ENCODE measurements around the genes CEP192 and MC2R.

- RRBS, result no CpG with 5 or more reads among the region's 5 CpGs
These were observed 5.8 kb upstream of the CEP192 start for GRCh38 chr18:12985271-12985757.

DNA sequence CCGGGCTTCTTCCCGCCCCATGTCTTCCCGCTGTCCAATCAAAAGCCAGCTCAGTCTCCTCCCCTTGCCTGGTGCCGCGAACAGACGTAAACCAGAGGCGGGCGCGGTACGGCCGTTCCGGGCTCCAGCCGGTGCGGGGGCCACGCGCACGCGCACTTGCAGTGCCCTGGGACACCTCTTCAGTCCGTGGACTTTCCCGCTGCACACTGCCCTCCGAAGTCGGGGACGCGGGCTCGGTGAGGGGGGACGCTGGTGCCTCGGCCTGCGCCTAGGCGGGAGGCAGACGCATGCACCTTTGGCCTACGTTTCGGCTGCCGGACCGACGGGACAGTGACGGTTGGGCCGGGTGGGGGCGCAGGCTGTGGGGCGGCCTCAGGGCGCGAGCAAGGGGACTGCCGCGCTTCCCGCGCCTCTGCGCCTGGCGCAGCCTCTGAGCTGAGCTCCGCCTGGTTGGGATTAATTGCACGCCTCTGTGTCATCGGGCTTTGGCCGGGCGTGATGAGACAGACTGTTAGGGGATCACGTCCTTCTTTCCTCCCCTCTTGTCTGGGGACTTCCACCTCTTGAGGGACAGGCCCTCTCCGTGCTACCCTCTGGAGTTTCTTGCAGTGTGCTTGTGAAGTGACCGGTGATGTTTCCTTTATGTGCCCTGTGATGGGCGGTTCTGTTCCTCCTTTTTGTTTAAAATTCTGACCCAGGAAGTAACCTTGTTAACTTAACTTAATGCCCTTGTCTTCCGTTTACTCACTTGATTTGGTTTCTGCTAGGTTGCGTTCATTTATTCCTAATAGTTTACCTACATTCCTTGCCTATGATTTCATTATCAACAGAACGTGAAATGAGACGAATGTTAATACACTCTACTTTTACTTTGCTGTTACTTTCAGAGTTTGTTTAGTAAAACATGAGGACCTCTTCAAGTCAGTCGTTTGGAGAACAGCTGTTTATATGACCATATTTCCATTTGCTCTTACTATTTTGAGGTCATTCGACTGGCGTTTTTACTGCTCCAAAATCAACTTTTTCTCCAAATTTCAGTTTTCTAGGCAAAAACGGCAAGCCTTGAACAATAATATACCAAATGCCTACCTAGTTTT lies at the start of gene CEP192:
TSS of gene CEP192 (plus strand) at position 161 of the 1,097 bp plus-strand sequence.
- RRBS, result under 1% methylated on average over 8 of the region's 64 CpGs

- RRBS, result no CpG with 5 or more reads among the region's 12 CpGs
These were observed 32.0 kb upstream of the LDLRAD4 start for GRCh38 chr18:13186549-13187047.

GRCh38 chr18:13261655-13262199 lies 43.2 kb downstream of the LDLRAD4 start:
- RRBS, result no CpG with 5 or more reads among the region's 19 CpGs

GRCh38 chr18:13337344-13337768 lies 118.8 kb downstream of the LDLRAD4 start:
- RRBS, result no CpG with 5 or more reads among the region's 6 CpGs

GRCh38 chr18:13374673-13375334 lies 156.2 kb downstream of the LDLRAD4 start:
- RRBS, result no CpG with 5 or more reads among the region's 11 CpGs

- RRBS, result no CpG with 5 or more reads among the region's 6 CpGs
These were observed 156.7 kb downstream of the LDLRAD4 start for GRCh38 chr18:13375335-13375606.

DNA sequence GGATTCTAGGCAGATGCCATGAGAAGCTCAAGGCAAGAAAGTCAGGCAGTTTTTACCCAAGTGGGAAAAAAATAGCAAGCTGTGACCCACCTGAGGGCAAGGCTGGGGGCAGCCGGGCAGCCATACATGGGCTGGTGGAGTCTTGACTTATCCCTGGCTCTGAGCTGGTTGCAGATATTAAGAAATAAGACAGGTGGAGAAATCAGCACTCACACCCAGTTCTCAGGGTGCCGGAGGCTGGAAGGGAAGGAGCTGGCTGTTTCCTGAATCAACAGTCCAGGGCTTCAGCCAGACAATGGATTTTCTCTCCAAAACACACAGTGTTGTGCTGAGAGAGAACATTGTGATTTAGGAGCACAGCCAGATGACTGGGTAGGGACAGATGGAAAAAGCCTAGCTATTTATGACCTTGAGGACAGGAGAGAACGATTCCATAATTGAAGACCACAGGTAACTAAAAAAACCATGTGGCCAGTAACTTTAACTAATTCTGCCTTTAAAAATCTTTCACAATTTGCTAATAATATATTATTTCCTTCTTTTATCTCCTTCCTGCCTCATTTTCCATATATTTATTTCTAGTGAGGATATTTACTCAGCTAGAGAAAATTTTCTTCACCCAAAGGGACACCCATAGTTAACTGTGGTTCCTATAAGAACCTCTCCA lies 208.9 kb downstream of the LDLRAD4 start:
- RRBS, result no CpG with 5 or more reads among the region's 3 CpGs

GRCh38 chr18:13437766-13438679 lies 219.5 kb downstream of the LDLRAD4 start:
- RRBS, result no CpG with 5 or more reads among the region's 18 CpGs

DNA sequence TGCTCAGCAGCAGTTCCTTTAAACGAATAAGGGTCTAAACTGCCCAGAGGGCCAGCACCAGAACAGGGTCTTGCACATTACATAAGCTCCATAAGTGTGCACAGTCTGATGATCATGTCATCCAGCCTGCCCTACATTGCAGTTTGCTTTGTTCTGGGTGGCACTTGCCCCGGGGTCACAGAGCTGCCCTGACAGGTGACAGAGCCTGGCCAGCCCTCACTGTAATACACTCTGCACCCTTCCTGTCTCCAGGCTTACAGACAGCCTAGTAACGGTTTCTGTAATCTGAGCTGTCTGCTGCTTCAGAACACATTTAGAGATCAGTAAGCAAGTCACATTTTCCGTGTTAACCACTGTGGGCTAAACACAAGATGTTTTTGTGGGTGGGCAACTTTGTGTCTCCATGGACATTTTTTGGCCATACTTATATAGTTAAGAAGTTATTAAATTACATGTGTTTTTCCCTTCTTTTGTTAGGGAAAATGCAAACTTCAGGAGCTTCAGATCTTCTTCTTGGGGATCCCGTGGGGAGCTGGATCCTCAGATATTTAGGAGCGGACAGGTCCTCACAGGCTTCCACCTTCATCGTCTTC lies 213.2 kb downstream of the FAM210A start:
- RRBS, result no CpG with 5 or more reads among the region's 7 CpGs

GRCh38 chr18:13531571-13532078 lies 194.7 kb downstream of the FAM210A start:
- RRBS, result no CpG with 5 or more reads among the region's 5 CpGs

DNA sequence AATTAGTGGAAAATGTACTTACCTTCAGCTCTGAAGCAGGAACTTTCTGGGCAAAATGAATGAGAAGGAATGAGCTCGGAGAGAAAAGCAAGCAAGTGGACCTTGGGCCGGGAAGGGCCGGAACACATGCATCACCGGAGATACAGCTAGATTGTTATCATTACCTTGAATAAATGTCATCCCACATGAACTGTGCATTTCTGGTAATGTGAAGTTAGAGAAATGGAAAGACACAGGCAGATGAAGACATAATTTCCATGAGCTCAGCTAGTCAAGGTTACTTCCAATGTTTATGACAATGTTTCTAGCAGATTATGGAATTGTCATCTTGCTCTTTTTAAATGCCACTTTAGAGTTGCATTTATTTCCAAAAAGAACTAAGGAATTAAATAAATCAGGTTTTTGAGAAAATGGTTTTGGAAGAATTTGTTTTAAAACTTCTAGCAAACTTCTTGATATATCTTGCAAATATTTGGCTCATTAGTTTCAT lies at the start of gene MC2R:
TSS of gene MC2R (minus strand) at position 71 of the 490 bp plus-strand sequence.
- RRBS, result no CpG with 5 or more reads among the region's 4 CpGs

DNA sequence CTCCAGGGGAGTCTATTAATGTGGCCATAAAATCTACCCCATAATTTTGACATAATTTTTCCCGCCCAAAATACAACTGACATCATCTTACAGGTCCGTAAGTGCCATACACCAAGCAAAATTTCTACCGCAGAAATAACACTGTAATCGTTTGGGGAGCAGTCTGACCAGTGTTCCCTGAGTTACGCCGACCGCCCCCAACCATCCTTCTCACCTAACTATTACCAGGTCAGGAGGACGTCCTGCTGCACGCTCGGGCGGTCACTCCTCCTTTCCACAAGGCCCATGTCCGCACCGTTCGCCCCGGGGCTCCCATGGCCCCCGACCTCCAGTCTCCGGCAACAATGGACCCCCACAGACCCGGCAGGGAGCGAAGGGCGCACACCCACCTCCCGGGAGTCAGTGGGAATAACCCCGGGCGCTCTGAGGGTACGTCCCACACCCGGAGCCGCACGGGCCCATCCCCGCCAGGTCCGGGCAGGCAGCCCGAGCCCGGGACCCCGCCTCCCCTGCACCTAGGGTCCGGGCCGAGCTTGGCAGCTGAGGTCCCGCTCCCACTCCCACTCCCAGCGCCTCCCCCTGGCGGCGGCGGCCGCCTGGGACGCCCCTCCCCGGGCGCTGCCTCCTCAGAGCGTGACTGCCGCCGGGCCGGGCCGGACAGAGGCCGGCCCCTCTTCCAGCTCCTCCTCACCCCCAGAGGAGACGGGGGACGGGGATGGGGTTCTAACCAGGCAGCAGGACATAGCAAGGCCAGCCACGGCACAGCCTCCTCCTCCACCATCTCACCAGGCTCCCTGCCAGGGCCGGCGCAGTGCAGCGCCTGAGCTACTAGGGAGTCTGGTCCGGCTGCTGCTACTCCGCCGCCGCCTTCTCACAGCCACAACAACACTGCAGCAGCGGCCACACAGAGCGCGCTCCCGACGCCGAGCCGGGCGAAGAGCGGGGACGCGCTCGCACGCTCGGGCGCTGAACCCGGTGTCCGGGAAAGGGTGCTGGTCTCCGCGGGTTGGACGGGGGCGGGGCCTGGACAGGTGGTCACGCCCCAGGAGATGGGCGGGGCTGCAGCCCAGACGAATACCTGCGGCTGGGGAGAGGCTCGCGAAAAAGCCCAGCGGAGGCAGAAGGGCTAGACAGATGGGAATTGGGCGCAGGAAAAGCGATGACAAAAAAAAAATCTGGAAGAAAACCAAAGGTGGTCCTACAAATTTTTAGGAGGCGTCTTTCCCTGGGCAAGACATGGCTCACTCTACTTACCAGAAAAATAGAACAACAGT lies 112.5 kb downstream of the POTEC start:
- RRBS, result 8% methylated on average over 4 of the region's 90 CpGs

GRCh38 chr18:21016819-21017245 lies 94.8 kb downstream of the ROCK1 start:
- RRBS, result no CpG with 5 or more reads among the region's 3 CpGs

GRCh38 chr18:21063826-21064816 lies 47.5 kb downstream of the ROCK1 start:
- RRBS, result no CpG with 5 or more reads among the region's 2 CpGs

GRCh38 chr18:21458303-21458875 lies 142.1 kb downstream of the ESCO1 start:
- RRBS, result no CpG with 5 or more reads among the region's 6 CpGs

DNA sequence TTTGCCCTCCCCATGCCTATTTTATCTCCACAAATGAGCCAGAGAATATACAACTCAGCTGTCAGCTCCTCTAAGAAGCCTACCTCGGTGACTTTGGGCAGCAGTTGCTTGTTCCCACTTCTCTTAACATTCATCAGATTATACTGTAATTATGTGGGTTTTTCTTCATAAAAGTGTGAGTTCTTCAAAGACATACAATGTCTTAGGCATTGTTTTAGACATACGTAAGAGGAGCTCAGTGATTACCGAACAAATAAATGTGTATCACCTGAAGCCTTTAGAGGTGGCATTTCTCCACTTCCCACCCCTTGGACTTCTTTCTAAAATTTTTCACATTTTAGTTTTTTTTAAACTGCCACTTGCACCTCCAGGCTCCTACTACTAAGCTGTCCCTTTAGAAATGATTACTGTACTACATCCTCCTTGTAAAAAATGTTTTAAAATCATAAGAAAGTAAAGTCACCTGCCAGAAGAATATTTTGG lies 82.0 kb downstream of the ESCO1 start:
- RRBS, result no CpG with 5 or more reads among the region's 3 CpGs

DNA sequence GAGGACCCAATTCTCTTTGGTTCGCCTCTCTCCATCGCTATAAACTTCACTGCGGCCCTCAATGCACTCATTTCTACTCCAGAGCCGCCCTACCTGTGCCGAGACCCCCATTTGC lies 745 bp downstream of the ESCO1 start:
- RRBS, result no CpG with 5 or more reads among the region's 5 CpGs

DNA sequence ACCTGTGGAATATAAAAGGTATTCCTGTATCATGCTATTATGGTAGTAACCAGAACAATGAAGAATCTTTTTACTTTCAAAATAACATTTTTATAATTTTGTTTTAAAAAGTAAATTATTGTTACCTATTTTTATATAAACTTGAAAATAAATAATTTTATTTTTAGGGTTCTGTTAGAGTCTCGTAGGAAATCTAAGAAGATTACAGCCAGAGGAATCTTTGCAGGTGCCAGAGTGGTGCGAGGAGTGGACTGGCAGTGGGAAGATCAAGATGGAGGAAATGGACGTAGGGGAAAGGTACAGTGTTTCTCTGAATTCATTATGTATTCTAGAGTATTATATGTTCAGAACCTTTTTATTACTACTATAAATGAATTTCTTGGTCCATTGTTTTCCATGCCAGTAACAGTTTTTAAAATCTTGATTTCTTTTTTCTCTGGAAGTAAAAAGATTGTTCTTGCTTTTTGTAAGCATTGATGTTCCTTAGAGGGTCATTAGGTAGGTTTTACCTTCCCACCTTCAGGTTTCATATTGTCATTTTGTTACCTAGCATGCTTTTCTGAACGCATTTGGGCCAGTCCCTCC lies 28.0 kb downstream of the MIB1 start:
- RRBS, result no CpG with 5 or more reads among the region's 4 CpGs

DNA sequence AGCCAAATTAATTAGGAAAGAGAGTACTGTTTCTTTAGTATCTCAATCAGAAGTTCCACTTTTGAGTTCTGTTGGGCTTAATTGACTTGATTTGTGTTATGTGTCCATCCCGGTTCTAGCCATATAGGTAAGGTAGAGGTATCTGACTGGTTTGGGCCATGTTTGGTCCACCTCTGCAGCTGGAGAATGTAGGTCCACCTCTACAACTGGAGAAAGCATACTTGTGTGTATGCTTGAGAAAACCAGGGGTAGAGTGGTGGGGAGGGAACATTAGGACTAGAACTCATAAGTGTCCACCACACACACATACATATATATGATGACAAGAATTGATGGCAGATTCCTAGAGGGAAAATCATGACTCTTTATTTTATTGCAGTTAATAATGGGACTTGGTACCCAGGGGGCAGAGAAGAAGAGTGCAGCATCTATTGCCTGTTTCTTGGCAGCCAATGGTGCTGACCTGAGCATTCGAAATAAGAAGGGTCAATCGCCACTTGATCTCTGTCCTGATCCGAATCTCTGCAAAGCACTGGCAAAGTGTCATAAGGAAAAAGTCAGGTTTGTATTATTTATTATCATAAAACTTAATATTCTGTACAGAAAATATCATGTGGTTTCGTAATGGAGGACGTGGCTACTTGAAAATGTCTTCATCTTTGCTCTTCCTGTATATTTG lies 106.1 kb downstream of the MIB1 start:
- RRBS, result no CpG with 5 or more reads among the region's 6 CpGs